Vein endothelial cell (primary cell): ENCODE measurements around a stretch of chr10.

GRCh38 chr10:32995710-32996122 is 37.7 kb upstream of the ITGB1 start:
- CAGE, long polyA plus RNA, result no peak

DNA sequence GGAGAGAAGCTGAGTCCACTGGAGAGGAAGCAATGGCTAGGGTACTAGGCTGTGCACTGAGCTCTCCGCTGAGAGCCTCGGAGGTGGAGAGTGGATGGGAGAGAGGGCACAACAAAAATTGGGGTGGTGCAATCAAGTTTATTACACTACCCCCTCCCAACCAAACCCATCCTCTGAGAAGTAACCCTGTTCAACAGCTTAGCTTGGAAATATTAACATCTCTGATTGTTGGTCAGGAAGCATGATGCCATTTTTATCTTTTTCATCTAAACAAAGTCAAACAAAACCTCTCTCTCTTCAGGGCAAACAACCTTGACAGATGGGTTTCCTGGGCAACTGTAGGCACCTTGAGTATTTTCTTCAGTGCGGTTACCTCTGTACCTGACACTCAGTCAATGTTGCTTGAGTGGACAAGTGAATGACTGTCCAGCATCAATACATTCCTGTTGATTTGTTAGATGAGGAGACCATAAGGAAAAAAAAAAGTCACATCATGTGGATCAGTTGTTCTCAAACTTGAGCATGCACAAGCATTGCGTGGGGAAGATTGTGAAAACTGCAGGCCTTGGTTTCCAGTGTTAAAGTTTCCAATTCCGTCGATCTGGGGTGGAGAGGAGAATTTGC is 183.6 kb downstream of the NRP1 start:
- CAGE, long polyA plus RNA, result no peak

- CAGE, long polyA plus RNA, result no peak
These were observed 142.3 kb downstream of the NRP1 start for GRCh38 chr10:33192123-33192567.

GRCh38 chr10:33233799-33234122 is 100.7 kb downstream of the NRP1 start:
- CAGE, long polyA plus RNA, result no peak

- CAGE, long polyA plus RNA, result no peak
These were observed 71.0 kb downstream of the NRP1 start for GRCh38 chr10:33263373-33264026.

DNA sequence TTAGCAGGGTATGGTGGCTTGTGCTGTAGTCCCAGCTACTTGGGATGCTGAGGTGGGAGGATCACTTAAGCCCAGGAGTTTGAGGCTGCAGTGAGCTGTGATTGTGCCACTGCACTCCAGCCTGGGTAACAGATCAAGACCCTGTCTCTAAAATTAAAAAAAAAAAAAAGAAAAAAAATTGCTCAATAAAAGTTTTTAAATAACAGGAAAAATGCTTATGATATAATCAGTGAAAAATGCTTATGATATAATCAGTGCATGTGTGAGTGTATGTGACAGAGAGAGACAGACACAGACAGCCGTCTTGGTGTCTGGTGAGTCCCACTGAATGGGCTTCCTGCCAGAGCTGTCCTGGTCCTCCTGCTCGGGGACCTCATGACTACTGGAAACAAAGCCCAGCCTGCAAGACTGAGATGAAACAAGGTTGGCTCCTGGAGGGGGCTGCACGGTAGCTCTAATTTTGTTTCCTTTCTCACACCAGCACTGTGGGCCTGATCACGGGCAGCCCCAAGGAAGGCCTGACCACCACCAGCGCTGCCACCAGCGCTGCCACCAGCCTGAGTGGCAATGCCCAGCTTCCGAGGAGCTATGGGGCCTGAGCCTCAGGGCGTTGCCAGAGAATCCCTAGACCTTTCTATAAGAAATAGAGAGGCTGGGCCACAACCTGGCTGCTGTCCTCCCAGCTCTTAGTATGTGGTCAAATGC is 57.4 kb downstream of the NRP1 start:
- CAGE, long polyA plus RNA, result no peak

DNA sequence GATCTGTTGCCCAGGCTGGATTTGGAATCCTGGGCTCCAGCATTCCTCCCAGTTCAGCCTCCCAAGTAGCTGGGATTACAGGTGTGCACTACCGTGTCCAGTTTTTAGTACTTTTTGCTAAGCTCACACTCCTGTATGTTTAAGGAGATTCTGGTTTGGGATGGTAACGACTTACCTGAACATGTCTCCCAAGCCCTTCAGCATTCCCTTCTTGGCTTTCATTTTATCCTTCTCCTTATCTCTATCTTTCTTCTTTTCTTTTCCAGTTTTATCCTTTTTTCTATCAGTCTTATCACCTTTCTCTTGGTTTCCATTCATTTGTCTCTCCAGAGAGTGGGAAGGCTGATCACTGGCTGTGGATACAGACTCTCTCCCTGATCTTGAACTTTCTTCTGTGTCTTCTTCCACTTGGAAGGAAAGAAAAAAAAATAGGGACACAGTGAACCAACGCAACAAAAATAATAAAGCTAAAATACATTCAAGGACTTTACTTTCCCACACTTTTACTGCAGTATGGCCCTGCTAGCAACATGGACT is 498.1 kb downstream of the PARD3 start:
- CAGE, long polyA plus RNA, result no peak

DNA sequence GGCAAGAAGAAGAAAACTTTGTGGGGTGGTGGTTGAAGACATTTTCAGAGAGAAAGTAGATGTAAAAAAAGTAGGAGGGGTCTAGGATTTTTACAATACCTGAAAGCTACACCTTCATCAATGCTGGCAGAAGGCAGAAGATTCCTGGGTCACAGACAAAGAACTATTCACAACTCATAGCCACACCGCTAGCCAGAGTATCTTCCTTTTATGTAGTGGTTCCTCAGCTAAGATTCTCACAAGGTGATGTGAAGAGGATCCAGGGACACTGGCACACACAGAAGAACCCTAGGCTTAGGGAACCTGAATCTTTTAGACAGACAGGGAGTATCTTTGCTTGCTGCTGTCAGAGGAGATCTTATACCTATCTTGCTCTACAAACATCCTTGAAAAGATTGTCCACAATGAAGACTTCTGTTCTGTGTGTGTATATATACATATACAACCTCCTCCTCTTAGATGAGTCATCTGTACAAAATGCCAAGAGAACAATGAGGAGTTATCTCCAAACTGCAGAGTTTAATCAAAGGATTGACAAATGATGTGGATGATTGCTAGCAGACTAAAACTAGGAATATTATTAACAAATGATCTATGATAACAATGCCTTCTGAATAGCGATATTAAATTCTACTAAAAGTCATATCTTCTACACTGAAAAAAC is 409.4 kb downstream of the PARD3 start:
- CAGE, long polyA plus RNA, result no peak

DNA sequence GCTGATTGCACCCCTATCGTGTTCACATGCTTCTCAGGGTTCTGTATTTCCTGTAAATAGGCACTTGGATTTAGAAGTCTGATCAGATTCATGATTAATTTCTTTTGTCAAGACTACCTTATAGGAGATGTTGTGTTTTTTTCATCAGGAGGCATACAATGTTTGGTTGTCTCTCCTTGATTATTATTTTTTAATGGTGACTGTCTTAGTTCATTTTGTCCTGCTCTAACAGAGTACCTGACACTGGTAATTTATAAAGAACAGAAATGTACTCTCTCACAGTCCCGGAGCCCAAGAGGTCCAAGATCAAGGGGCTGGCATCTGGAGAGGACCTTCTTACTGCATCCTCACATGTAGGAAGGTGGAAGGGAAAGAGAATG is 304.0 kb downstream of the PARD3 start:
- CAGE, long polyA plus RNA, result no peak

DNA sequence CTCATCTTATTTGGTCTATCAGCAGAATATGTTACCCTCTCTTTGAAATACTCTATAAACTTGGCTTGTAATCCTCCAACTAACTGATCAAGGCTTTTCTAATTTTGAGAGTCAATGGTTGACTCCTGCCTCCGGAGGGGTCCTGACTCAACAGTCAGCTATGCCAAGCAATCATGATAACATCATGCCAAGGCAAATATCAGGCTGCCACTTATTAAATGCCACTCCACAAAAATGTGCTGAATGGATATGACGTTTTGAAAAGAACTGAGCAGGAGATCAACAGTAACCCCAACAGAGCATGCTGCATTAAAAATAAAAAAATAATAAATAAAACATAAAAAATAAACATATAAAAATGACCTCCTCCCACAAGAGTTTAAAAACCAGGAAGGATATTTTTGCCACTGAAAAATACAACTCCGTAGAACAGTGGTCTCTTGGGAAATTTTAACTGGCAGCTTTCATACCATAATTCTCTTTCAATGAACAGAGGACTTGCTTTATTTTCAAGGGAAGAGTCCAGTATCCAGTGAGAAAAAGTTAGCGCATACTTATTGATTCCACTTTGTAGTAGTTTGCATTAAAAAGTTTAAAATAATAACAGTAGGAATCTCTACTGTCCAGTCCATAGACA is 116.0 kb downstream of the PARD3 start:
- CAGE, long polyA plus RNA, result no peak

DNA sequence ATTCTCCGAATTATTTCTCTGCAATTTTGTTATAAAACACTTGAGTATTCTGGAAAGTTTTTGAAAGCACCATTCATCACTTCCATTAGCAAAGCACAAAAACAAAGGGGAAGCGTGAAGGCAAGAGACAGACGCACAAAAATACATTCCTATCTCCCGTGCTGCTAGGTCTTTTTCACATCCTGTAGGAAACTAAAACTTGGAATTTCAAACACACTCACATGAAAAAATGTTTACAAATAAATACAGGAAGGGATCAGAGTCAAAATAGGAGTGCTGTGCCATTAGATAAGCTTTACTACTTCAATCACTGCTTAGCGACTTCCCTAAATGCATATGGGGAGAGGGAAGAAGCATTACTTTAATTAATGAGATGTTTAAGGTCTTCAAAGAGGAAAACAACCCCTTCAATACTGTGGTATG is 14.1 kb downstream of the PARD3 start:
- CAGE, long polyA plus RNA, result no peak

- CAGE, long polyA plus RNA, result no peak
These were observed 543 bp downstream of the CUL2 start for GRCh38 chr10:35089486-35090110.

GRCh38 chr10:35191258-35191958 is 64.8 kb downstream of the CREM start:
- CAGE, long polyA plus RNA, result no peak

- CAGE, long polyA plus RNA, result no peak
These were observed 86.2 kb downstream of the CREM start for GRCh38 chr10:35212633-35213360.

DNA sequence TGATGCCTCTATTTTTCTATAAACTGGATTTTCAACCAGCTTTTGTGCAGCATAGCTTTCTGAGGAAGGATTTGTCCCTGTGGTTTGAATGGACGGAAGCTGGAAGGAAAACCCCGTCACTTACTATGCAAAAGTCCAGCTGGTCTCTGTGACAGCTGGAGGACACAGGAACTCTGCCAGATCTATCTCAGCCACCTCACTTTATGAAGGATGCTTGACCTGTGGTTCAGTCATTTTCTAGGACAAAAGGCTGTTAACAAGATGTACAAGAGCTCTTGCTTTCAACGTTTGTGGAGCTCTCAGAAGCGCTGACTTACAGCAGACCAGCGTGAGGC is 90.8 kb downstream of the CREM start:
- CAGE, long polyA plus RNA, result no peak

DNA sequence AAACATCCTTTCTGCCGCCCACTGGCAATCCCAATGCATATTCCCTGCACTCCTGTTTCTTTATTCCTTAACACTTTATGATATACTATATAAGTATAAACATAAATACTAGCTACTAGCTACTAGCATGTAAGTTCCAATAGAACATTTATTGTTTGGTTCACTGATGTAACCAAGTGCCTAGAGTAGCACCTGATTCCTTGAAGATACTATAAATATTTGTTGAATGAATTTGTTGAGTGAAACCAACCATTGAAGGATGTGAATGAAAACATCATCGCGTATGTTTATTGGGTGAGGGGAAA is 5.0 kb downstream of the CCNY start:
- CAGE, long polyA plus RNA, result no peak

DNA sequence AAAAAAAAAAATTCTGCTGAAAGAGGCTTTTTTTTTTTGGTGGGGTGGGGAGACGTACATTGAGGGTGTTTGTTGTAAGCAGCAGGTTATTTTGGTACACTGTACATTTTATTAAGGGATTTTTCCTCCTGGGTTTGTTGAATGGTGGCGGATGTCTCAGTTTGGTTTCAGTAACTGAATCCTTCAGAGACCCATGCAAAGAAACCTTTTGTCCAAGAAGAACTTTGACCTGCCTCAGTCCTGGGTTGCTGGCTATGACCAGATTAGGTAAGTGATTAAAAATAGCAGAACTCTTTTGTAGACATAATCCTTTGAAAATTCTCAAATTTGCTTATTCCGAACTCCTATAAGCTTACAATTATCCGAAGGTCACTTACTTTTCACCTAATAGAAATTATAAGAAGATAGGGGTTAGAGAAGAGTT is 87.2 kb downstream of the CCNY start:
- CAGE, long polyA plus RNA, result no peak

GRCh38 chr10:35465085-35465635 is 128.9 kb downstream of the CCNY start:
- CAGE, long polyA plus RNA, result no peak

DNA sequence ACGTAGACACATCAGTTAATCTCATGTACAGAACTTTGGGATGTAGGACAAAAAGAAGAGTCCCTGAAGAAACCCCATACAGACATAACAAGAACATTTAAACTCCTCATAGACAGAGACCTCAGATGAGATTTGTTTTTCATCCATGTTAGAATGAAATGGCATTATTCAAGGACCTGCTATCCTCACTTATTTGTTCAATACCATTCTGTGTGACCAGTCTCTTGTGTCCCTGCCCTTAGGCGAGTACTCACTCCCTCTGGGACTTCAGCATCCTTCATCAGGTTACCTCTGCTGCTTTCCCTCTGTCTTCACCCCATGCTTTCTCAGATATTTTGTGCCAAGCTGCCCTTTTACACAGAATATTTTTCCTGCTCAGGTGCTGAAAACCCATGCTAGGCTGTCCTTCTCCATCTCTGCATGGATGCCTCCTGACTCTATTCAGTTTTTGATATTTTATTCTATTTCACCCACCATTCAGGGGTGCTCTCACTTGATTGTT is 119.0 kb downstream of the ANKRD30A start:
- CAGE, long polyA plus RNA, result no peak

DNA sequence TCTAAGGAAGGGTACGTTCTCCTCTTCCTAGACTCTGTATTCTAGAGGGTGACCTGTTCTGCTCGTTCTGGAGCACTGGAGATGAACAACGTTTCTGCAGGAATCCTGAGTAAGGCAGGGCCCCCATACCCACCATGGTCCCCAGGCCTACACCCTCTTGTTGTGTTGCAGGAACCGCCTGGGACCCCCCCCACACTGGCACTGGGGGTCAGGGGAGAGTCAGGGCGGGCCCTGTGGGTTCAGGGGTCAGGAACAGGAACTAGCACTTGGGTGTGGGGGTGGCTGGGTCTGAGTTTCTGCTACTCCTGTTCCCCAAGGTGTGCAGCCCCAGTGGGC is 129.1 kb downstream of the ZNF248 start:
- CAGE, long polyA plus RNA, result no peak